ENCODE results near the gene MTPAP.

DNA sequence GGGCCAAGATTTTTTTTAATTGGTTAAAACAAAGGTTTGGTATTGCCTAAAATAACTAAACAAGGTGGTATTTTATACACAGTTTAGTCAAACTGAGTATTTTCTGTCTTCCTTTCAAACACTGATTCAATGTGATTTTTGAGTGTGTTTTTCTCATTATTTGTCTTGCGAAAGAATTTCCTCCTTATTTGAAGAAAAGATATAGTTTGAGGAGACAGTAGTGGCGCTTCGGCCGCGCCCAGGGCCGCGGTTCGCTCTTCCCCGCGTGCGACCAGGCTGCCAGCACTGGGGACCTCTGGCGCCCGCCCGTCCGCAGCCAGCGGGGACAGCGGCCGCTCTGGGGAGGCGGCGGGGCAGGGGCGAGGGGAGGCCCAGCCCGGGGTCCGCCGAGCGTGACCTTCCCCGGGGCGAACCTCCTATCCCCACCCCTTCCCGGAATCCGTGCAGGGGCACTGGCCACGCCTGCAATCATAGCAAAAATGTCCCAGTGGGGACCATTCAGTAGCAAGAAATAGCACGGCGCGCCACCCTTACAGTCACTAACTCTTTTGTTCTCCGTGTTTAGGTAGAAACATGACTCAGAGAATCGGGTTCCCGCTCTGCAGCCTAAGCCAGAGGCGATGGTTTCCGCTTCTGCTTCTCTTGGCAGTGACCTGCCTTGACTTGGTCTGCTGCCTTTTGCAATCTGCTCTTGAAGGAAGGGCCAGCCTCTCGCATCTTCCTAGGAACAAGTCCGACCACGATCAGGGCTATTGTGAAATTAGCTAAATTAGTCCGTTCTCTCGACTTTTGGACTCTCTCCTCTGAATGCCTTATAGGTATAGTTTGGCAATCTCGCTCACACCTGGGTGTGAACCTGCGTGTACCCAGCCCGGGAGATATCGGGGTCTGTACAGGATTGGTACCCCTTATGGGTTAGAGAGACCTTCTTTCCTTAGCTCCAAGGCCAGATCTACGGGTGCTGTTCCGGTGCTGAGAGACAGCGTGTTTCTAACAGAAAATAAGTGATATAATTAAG, 79.2 kb upstream of the ACBD5 start:
- PRO-cap, result no peak

GRCh38 chr10:27537851-27538327, 33.8 kb downstream of the RAB18 start:
- PRO-cap, result no peak

- PRO-cap, result unidirectional peak, minus-strand start at chr10:27743048
Observed at GRCh38 chr10:27742716-27743762, 2.6 kb downstream of the MKX start.

- PRO-cap, result no peak
Observed at GRCh38 chr10:27997868-27998324, 983 bp downstream of the ODAD2 start.

GRCh38 chr10:28163112-28163738, 139.6 kb downstream of the MPP7 start:
- PRO-cap, result no peak

- PRO-cap, result no peak
Observed at GRCh38 chr10:28283916-28284668, 18.8 kb downstream of the MPP7 start.

GRCh38 chr10:28375672-28376084, 72.8 kb upstream of the MPP7 start:
- PRO-cap, result no peak

DNA sequence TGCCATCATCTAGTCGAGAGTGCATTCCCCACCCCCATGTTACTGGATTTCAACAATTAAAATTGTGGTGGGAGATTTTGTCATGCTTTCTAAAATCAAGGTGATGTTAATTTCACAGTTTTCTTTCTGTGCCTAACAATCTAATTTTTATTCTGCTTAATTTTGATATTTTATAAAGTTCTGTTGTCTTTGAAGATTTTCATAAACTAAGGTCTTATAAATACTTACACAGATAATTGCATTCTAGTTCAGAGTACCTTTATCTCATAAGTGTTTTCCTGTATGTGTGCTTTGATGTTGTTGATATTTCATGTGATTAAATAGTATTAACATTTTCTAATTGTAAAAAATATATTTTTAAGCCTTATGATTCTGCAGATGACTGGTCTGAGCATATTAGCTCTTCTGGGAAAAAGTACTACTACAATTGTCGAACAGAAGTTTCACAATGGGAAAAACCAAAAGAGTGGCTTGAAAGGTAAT, 56.5 kb downstream of the WAC start:
- PRO-cap, result no peak

DNA sequence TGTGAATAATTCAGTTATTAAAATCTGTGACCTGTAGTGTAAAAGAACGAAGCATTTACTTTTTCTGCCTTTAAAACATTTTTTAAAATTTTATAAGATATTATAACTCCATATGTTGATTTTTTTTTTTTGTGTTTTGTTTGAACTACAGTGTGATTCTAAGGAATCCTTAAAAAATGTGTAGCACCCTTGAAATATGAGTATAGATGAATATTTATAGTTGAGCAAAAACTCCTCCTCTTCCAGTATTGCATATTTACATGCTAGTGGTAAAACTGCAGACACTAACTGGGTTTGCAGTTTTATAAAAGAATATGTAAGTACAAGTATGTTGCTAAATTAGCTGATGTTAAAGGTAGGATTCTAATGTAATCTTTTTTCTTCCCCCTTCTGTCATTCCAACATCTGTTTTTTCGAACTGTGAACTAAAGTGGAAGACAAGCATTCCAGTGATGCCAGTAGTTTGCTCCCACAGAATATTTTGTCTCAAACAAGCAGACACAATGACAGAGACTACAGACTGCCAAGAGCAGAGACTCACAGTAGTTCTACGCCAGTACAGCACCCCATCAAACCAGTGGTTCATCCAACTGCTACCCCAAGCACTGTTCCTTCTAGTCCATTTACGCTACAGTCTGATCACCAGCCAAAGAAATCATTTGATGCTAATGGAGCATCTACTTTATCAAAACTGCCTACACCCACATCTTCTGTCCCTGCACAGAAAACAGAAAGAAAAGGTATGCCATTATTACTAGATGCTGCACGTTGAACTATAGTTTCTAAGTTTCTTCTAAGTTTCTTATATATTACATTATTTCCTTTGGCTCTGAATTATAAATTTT, 62.6 kb downstream of the WAC start:
- PRO-cap, result no peak

DNA sequence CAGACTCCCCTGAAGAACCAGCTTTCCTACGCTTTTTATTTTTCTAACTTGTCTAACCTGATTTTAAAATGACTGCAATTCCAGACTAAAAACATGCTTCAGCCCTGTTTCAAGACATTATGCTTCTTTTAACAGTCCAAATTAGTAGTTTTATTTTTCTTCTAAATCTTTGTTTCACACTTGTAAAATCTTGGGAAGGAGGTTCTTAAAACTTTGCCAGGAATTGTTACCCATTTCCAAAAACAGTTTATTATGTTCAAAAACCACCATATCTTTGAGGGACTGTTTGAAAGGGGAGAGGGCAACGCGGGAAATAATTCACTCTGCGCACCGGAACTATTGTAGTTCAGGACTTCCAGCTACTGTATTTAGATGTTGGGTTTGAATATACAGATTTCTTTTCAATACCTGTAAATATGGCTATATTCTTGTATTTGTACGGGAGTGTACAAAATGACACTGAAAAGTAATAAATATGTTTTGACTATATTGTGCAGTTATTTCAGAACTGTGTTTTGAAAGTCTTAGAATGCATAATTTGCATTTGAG, 54.7 kb upstream of the BAMBI start:
- PRO-cap, result no peak

DNA sequence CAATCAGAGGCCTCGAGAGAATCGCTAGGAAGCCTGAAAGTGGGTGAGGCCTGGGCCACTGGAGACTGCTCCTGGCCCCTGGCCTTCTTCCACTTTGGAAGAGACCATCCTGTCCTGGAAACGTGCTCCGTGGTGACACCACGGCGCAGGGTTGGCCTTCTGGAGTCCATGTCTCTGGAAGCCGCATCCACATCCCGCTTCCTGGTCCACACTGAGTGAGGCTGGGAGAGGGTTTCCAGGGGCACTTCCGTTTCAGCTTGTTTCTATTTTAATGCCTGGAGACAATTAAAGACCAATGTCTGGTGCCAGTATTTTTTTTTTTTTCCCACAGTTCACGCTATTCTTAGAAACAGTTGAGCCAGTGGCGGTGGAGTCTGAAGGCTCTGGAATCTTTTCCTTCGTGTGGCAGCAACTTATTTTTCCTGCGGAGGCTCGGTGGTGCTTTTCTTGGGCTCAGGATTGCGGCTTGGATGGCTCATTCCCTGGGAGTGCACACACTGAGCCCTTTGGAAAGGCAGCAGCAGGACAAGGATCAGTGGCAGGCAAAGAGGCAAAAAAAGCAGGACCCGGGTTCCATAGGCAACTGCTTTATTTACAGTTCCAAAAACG, 202.6 kb downstream of the BAMBI start:
- PRO-cap, result no peak

- PRO-cap, result unidirectional peak, plus-strand start at chr10:29142671; unidirectional peak, plus-strand start at chr10:29142763; bidirectional peak, plus-strand start at chr10:29142901, minus-strand start at chr10:29142897; bidirectional peak, plus-strand start at chr10:29143214, minus-strand start at chr10:29143107
Observed at GRCh38 chr10:29142524-29143123, 146.2 kb upstream of the LYZL1 start.

DNA sequence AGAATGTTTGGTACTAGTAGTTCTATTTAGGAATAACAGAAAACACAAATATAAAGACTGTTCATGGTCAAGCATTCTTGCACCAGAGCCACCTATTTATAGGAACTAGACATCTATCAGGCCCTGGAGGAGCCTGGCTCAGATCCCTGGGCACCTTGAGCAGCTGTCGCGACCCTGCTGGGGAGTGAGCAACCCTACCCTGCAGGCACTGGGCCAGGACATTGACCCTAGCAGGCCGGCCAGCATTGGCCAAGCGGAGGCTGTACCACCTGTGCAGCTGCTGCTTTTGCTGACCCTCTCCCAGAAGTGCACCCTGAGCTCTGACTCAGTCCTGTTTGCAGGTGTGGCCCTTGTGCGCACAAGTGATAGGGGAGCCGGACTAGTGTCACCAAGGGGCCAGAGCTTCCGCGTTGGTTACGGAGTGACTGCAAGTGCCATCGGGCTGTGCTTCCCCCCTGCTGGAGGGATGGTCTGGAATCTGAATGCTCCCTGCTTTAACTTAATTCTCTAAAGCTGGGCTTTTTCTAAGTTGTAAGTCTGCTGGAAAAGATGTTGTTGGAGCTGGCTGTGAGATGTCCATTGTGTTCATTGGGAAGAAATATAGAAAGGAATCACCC, 157.4 kb downstream of the SVIL start:
- PRO-cap, result no peak

- PRO-cap, result bidirectional peak, plus-strand start at chr10:29688370, minus-strand start at chr10:29688277
Observed at GRCh38 chr10:29688015-29688507, 53.3 kb upstream of the SVIL start.

DNA sequence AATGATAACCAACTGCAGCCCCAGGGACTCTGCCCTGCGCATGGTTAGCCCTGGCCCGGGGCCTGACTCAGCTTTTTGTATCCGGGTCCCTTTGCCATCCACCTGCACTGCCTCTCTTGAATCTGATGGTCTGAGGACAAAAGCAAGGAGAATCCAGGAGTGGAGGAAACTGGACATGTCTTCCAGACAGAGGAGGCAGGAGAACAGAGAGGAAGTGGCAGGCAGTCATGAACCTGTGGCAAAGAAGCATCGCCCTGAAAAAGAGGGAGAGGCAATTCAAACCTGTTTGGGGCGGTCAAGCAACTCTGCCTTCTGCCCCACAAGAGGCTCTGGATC, 147.6 kb upstream of the SVIL start:
- PRO-cap, result no peak

DNA sequence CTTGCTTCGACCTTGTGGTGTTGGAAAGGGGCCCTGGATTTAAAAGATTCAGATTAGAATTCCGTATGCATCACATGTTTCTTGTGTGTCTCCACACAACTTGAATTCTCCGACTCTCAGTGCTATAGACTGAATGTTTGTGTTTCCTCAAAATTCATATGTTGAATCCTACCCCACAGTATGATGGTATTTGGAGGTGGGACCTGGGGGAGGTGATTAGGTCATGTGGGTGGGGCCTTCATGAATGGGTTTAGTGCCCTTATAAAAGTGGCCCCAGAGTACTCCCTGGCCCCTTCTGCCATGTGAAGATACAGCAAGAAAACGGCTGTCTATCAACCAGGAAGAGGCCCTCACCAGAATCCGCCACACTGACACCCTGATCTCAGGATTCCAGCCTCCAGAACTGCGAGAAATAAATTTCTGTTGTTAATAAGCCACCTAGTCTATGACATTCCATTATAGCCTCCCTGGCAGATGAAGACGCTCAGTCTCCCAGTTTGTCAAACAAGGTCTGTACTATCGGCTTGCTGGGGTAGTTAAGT, 100.5 kb downstream of the JCAD start:
- PRO-cap, result no peak

DNA sequence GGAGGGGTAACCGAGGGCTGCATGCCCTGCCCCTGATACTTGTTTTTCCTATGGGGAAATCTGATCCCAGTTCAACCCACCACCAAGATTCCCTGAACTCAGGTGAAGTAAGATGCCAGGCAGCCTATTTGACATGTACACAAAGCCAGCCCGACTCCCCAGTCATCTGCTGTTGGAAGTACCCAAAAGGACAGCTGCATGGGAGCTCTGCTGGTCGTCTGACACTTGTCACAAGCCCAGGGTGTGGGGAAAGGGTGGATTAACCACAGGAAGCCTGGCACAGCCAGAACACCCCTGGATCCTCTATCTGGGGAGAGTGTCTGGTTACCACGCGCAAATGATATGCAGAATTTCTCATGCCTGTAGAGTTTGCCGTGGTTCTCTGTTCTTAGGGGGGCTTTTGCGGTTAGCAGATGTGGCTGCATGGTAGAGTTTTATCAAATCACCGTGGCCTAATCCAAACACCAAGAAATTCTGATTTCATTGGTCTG, 62.8 kb downstream of the JCAD start:
- PRO-cap, result no peak

- PRO-cap, result no peak
Observed at GRCh38 chr10:30000687-30001761, 58.4 kb downstream of the JCAD start.

DNA sequence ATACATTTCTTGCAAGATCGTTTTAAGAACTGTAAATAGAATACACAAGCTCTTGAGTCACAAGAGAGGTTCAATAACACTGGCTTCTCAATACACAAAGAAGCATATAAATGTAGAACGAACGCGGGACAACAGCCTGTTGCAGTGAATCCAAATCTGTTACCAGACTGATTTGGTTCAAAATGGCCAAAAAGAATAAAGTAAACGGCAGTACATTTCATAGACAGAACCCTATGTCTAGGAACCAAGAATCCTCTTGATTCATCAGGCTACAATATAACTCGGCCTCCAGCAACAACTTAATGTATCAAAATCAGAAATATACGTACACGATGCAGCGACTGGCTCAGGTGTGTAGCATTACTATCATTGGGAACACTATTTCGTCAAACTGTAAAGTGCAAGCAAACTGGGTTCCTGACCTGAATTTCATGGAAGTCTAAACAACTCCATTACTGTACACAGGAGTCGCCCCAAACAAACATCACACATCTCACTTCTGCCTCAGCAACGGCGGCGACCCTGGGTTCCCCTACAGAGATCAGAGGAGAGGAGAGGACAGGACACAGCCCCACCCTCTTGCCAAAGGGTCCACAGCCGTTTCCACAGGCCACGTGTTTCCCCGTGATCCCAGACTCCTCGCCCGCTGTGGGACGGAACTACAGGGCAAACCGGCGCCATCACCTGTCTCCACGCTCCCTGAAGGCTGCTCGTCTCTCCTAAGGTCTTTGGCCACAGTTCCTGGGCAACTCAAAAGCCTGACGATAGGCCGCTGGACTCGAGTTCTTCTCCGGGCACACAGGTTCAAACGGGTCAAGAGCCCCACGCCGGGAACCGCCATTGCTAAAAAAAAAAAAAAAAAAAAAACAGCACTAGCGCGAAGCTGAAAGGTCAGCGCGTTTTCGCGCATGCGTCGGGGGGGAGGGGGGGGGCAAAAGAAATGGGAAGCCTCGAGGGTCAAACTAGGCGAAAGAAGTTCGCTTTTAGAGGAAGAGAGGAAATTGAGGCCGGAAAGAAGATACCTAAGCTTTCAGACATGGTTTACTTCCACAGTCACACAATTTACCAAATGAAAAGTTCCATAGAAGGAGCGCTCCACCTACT, at the start of gene MTPAP:
Gene MTPAP (minus strand): TSS at position 844 of the 1,104 bp plus-strand sequence.
- PRO-cap, result unidirectional peak, plus-strand start at position 105 of the sequence; bidirectional peak, plus-strand start at position 487 of the sequence, minus-strand start at position 286 of the sequence; bidirectional peak, plus-strand start at position 633 of the sequence, minus-strand start at position 661 of the sequence; bidirectional peak, plus-strand start at position 781 of the sequence, minus-strand start at position 845 of the sequence; bidirectional peak, plus-strand start at position 996 of the sequence, minus-strand start at position 922 of the sequence

GRCh38 chr10:30494247-30494647, 60.3 kb downstream of the MAP3K8 start:
- PRO-cap, result no peak